Right ventricle myocardium (tissue), 1 donor: ENCODE measurements around the genes BICD2 and PHF2.

GRCh38 chr9:91945384-91945632 is 4.7 kb downstream of the ROR2 start:
- PRO-cap, 2 experiments: no peak in any of the 2 experiments

GRCh38 chr9:91949294-91949521 is 820 bp downstream of the ROR2 start:
- PRO-cap, 2 experiments: no peak in any of the 2 experiments

GRCh38 chr9:92031043-92031469 is 81.0 kb upstream of the ROR2 start:
- PRO-cap, 2 experiments: no peak in any of the 2 experiments

DNA sequence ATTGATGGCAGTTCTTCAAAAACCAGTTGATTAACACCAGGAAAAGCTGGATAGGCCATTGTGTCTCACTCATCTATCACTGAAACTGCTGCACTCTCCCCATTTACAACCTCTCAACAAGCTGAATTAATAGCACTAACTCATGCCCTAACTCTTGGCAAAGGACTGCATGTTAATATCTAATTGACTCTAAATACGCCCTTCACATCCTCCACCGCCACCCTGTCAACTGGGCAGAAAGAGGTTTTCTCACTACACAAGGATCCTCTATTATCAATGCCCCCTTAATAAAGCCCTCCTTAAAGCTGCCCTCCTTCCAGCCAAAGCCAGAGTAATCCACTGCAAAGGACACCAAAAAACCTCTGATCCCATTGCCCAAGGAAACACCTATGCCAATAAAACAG is 39.3 kb downstream of the SPTLC1 start:
- PRO-cap, 2 experiments: no peak in any of the 2 experiments

- PRO-cap, 2 experiments: no peak in any of the 2 experiments
Measured at GRCh38 chr9:92247251-92247777, 46.2 kb downstream of the IARS1 start.

- PRO-cap, 2 experiments: no peak in any of the 2 experiments
Measured at GRCh38 chr9:92664699-92665197, 5.2 kb downstream of the IPPK start.

DNA sequence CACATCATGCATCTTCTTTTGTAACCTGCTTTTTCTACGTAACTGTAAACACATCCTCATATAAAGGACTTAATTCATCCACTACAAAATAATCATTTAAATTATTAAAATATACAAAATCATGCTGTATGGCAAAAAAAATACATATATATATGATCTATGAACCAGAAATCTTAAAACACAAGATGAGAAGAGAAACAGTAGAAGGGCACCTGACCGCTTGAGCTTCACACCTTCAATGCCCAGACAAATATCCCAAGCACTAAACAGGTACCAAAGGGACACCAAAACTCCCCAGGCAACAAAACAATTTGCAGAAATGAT is 4.3 kb downstream of the IPPK start:
- PRO-cap, 2 experiments: no peak in any of the 2 experiments

GRCh38 chr9:92764513-92764955 is at the start of gene BICD2:
Gene BICD2 (minus strand): TSS chr9:92764833.
- PRO-cap, 2 experiments: peak in 2 of 2 experiments; most common minus-strand start chr9:92764841 (in 2)

DNA sequence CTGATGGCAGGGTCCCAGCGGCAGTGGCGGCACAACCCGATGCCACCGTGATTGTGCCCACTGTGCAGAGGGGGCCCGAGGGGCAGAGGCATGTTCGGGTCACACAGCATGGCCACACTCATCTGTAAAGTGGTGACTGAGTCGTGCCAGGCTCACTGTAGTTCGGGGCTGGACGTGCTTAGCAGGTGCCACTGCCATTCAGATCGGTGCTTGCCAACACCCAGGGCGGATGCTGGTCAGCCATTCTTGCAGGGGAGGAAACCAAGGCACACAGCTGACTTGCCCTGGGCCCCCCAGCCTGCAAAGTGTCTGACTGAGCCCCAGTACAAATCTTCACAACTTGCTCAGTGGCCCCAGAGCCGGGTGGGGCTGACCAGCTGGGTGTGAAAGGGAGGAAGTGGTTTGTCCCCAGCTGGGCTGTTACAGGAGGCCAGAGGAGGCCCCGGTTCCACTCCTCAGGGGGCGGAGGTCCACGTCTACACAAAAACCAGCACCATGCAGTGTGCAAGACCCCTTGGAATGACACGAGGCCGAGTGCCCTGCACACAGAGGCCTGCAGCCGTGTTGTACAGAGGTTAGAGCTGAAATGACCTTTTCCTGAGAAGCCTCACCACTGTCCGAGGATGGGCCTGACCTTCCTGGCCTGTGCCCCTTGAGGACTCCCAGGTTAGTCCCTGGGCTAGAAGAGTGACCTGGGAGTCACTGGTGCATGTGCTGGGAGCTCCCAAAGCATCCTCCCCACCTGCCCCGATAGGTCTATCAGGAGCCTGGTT is 17.9 kb downstream of the FGD3 start:
- PRO-cap, 2 experiments: no peak in any of the 2 experiments

DNA sequence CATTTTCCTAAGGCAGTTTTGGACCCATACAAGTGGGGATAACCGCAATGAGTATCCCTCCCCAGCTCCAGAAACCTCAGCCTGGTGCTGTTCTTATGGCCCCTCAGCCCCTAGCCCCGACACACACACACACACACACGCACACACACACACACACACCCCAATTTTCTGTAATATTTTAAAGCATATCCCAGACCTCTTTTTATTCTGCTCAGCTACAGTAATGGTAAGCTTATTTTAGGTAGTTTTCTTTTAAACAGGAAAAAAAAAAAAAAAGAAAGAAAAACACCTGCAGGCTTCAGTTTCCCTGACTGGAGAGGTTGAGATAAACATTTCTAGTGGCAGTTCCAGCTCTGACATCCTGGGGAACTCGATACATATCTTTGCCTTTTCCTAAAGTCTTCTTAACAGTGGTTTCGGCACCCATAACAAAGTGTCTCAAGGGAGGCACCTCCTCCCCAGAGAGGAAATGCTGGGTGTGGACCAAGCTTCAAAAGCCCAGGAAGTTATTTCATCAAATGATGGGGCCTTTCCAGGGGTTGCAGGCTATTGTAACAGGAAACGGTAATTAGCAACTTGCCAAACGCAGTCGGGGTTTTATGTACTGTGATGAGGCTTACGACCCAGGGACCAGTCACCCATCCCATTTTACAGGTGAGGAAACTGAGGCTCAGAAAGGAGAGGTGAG is 30.3 kb upstream of the SUSD3 start:
- PRO-cap, 2 experiments: no peak in any of the 2 experiments

DNA sequence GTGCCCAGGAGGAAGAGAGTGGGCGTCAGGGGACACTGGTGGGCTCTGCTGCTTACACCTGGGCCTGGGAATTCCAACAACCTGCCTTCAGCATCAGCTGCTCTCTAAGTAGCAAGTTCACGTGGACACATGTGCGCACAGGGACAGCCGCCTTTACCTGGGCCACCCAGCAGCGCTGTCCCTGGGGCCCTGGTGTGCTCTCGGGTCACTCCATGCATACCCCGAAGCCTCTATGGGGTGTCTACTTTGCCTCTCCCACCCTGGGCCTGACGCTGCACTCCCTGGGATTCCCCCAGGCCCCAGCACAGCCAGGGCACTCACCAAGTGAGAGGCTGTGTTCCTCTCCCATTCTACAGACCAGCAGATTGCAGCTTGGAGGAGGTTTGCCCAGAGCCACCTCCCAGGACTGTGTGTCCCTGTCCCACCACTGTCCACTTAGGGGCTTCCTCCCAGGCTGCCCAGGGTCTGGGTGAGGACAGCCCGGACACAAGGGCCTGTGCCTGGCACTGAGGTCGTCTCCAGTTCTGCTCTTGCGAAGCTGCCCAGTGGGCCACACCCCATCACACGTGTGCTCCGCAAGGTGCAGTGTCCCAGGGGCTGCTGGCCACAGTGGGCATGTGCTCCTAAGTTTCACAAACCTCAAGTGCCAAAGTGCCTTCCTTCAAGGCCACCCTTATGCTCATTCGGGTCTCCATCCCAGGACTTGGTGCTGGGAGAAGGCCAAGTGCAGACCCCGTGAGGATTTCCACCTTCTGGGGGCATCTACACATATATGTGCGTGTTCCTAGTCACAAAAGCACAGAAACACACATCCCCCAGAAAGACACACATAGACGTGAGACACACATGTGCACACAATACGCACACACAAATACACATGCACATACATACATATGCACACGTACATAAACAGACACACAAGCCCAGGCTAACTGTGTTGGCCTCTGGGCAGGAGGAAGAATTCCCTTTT is 5.8 kb downstream of the NINJ1 start:
- PRO-cap, 2 experiments: no peak in any of the 2 experiments

GRCh38 chr9:93245164-93245510 is 61.2 kb downstream of the WNK2 start:
- PRO-cap, 2 experiments: no peak in any of the 2 experiments

DNA sequence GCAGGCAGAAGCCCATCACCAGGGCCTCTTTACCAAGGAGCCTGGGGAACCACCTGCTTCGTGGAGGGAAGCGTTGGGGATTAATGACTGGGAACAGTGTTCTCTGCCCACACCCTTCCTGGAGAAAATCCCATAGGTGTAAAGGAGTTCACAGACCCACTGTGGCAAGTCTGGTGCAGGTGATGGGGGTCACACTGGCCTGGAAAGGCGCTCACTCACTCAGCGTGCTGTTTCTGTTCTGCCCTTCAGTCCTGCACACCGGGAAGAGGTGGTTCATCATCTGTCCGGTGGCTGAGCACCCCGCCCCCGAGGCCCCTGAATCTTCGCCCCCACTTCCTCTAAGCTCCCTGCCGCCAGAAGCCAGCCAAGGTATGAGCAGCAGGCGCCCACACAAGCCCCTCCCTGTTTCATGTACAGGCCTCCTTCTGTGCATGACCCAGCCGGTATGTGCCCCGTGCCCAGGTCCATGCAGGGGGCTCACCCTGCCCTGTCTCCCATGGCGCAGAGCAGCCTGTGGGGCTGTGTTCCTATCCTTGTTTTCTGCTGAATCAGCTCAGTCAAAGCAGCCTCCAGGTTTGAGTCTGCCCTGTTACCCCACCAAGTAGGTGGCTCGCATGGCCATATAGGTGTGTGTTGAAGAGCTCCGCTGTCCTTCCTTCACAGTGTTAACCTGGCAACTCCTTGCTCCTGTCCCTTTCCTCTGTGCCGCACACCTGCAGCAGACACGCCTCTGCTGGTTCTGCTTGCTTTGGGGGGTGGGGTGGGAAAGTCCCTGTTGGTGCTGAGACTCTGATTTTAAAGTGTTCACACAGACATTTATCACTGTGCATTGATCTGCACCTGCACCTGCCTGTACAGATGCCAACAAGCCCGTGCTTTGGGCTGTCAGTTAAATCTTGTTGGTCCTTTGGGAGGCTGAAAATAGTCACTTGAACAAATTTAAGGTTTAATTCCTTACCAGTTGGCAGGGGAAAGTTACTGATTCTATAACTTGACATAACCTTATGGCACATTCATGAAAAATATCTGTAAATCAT is 84.8 kb downstream of the WNK2 start:
- PRO-cap, 2 experiments: no peak in any of the 2 experiments

DNA sequence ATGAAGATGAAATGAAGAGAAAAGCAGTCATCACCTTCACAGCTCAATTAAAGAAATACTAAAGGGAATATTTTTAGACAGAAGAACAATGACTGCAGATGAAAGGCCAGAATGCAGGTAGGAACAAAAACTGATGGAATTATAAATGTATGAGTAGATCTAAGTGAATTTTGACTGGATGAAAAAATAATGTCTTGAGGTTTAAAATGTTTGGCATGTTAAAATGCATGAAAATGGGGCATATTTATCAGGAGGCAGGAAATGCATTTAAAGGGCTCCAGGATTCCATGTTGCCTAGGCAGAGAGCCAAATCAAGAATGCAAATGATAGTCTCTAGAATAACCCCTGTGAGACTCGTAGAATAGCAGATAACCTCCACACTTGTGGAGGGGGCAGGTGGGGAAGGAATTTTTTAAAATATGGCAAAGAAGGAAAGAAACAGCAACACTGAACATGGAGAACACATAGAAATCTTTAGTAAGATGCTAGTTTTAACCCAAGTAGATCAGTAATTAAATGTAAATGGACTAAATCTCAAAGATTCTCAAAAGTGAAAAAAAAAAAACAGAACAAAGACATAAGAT is 98.1 kb downstream of the WNK2 start:
- PRO-cap, 2 experiments: no peak in any of the 2 experiments

DNA sequence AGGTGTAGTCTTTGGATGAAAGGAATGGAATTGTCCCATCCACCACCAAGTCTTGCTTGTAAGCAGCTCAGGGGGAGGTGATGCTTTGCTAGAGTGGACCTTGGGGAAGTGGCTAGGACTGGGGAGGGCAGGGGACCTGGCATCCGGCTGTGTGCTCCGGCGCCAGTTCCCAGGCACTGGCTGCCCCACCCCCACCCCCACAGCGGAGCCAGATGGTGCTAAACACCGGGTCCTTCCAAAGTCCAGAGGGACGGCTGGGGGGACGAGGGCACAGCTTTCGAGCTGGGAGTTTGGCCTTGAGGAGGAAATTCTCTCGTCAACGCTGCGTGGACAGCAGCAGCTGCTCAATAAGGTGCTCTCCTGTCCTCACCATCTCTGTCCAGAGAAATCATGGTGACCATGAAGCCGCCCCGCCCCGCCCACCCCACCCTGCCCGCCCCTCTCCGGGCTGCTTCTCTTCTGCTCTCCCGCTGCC is 115.5 kb downstream of the WNK2 start:
- PRO-cap, 2 experiments: no peak in any of the 2 experiments

- PRO-cap, 2 experiments: no peak in any of the 2 experiments
Measured at GRCh38 chr9:93465815-93466379, 12.5 kb upstream of the FAM120AOS start.

DNA sequence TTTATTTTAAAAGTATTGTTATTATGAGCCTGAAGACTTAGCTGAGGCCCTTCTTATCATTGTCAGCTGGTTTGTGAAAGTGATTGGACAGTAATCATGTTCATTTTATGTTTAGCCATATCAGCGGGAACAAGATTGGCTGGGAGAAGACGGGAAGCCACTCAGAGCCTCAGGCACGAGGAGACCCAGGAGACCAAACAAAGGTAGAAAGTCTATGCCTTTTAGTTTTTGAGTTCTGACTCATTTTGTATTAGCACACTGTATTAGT is 49.4 kb upstream of the PHF2 start:
- PRO-cap, 2 experiments: no peak in any of the 2 experiments

DNA sequence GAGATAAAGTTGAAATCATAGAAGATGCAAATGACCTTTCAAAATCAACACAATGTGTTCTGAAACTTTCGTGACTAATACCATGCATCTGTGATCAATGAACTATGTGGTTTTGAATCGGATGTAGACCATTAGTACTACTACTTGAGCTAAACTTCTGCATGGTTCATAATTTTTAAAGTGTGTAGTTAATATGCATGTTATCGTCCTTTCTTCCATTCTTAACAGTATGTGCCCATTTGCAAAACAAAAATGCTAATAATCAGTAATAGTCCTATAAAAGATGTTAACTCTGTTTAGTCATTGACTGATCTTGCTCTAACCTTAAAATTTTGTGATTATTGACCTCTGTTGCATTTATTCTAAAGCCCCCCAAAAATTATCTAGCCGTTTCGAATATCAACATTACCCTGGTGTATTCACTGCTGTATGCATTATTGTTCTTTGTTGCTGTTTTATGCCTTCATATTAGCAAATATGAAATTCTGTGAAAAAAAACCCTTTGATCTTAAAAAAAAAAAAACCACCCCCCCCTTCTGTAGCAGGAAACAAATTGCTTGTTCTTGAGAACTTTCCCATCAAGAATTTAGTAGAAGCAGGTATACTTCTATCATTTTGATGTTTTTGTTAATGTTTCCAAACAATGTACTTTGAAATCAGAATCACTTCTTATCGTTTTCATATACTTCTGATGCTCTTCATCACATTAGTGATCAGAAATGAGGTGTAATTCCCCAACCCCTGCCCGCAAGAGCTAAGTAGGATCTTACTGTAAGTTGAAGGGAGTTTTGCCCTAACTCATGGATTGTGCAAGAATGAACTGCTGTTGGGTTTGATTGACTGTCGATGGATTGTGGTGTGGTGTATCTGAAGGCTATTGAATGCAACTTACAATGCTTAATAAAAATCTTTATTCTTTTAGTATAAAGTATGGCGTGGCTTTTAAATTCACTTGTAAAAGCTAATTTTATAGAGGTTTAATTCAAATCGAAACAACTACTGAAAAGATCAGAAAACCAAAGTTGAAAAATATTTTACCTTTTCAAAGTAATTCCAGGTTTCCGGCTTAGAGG is 10.9 kb upstream of the PHF2 start:
- PRO-cap, 2 experiments: no peak in any of the 2 experiments

GRCh38 chr9:93576231-93576909 is at the start of gene PHF2:
Gene PHF2 (plus strand): TSS chr9:93576584.
- PRO-cap, 2 experiments: peak in 2 of 2 experiments; most common plus-strand start chr9:93576715 (in 2); most common minus-strand start chr9:93576590 (in 2)

DNA sequence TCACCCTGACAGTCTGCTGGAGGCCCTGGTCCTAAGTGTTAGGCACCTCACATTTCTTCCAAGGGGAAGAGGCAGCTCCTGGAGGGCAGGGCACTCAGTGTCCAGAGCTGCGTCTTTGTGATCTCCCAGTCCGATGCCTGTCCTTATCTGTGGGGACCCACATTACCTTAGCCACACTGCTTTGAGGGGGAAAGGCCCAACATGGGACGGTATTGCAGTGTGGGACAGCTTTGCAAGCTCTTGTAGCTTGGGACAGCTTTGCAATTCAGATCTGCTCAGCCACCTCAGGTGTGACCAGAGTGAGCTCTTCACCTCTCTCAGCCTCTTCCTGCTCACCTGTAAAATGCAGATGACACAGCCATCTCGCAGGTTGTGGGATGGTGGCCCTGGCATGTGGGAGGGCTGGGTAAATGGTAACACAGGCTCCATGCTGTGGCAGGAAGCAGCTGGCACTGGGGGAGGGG is 23.9 kb downstream of the PHF2 start:
- PRO-cap, 2 experiments: no peak in any of the 2 experiments